ENCODE data around the gene PBOV1.

DNA sequence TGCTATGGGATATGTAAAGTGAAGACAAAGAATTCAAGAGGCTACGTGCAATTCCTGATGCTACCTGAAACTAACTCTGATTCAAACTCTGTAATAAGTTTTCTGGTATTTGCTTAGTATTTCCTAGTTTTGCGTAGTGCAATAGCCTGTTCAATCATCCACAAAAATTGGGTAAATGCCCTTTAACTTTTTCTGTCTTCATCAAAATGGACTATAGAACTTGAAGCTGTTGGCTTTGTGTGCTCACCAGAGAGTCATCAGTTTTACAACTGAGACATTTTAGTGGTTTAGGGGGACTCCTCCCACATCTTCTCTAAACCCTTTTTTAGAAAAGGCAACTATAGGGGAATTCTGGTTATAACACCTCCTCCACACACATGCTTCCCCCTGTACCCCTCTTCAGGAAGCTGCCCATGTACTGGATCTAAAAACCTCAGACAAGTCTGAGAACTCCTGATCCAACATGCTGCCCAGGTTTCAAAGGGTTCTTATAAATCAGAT, 73.1 kb downstream of the TNFAIP3 start:
- PRO-cap, 2 experiments = no peak in any of the 2 experiments

DNA sequence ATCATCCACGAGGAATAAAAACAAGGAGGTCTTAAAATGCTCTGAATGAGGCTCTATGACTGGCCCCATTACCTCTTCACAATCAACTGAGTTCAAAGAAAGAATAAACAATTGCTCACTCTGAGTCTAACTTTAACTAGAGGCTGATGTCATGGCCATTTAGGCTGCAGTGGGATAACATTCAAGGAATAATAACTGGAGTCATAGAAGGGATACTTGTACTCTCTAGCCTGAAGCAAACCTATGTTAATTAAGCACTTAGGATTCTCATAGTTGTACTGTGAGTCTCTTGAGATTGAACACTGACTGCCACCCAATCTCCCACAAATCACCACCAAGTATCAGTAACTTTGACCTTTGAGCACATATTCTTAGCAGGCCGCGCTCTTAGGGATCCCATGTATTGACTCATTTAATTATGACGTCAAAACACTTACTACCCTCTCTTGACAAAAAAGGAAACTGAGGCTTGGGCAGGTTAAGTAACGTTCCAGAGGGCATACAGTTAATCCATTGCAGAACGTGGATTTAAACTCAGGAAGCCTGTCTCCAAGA, 70.1 kb downstream of the PERP start:
- PRO-cap, 2 experiments = no peak in any of the 2 experiments

GRCh38 chr6:138218201-138218834, at the start of gene PBOV1:
PBOV1 (minus strand) TSS chr6:138218491.
- PRO-cap, 2 experiments = no peak in any of the 2 experiments

DNA sequence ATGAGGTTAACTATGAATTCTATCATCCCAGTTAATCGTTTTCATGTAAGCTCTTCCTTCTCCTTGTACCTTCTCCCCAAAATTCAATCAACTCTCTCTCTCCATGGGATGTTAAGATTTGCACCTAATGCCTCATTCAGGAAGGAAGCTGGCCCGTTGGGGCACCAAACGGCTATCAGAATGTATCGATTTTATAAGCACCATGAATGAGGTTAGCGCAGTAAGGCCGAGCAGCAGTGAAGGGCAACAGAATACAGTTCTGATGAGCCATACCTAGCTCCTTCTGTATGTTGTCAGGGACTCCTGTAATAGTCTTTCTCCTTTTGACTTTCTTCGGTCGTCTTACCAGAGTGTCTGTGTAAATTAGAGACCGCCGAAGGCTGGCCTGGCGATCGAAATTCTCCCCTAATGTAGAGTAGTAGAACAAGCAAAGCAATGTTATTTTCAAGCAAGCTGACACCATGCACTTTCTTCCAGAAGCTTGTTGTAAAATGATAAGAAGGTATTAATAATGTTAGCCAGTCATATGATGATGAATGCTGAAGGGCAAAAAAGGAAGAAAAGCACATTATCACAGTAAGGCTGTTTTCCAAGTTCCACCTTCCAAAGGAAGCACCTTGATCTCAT, 37.8 kb downstream of the HEBP2 start:
- PRO-cap, 2 experiments = no peak in any of the 2 experiments

- PRO-cap, 2 experiments = no peak in any of the 2 experiments
Observed at GRCh38 chr6:138455263-138456599, 43.6 kb downstream of the NHSL1 start.

GRCh38 chr6:138691209-138692081, 82.1 kb upstream of the CCDC28A start:
- PRO-cap, 2 experiments = no peak in any of the 2 experiments

- PRO-cap, 2 experiments = no peak in any of the 2 experiments
Observed at GRCh38 chr6:138941188-138941746, 46.8 kb downstream of the REPS1 start.

DNA sequence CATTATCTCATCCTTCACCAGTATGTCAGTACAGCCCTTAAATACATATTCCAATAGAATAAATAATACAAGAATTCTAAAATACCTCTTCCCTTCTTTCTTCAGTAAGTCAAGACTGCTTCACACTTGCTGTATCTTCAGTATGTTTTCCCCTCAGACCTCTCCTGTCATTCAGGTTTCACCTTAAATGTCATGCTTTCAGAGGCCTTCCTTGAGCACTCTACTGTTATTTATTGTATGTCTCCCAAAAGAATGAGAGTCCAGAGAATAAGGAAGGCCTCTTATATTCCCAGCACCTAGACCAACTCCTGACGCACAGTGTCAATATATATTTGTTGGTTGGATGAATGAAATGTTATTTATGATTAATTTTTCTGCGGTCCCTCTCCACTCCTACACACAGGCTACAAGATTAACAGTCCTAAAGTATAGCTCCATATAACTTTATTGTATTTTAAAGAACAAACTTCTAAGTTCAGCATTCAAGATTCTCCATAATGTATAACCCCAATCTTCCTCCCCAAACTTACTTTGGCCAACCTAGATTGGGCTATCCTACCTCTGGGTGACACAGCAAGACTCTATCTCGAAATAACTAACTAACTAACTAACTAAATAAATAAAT, 25.4 kb downstream of the REPS1 start:
- PRO-cap, 2 experiments = no peak in any of the 2 experiments

DNA sequence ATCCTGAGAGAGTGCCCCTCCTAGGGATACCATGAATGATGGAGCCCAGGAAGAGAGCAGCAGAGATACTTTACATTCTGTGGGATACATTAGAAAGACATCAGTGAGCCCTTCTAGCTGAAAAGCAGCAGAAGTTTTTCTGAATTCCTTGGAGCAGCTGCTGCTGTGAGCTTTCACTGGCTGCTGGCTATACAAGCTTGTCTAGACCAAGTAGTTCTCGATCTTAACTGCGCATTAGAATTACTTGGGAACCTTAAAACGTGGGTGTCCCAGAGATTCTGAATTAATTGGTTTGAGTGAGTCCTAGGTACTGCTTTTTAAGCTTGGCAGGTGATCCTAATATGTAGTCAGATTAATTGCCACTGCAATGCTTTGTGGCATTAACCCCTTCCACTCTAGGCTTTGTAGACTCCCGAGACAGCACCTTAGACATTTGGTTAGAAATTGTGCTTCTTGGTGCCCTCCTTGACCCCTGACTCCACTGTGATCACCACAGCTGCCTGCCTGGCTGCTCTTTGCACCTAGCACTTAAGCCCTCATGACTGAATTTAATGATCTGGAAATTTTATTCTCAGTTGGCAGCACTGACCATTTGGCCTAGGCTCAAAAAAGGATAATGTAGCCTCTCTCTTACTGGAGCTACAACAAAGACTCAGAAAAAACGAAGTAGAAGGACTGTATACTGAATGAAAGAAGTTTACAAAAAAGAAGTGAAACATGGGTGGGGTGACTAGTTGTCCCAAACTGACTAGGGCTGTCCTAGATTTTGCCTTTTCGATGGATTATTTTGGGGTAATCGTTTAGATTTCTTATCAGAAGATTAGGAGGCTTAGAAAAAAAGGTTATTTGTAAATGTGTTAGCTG, 11.5 kb upstream of the ABRACL start:
- PRO-cap, 2 experiments = no peak in any of the 2 experiments

DNA sequence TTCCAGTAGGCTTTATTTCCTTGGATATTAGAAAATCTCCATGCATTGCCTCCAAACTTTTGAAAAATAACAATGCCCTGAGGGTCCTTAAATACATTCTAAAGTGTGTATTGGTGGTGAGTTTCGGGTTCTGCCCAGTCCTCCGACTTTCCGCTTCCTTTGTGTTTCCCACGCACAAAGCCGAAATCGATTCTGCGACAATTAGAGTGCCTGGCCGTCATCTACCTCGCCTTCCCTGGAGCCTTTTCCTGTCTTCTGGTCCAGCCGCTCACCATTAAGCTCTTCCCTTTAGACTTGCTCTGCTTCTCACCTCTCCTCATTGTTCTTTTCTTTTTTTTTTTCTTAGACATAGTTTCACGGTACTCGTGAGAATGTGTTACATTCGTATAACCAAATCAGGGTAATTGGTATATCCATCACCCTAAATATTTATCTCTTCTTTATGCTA, 1.3 kb downstream of the ABRACL start:
- PRO-cap, 2 experiments = no peak in any of the 2 experiments

DNA sequence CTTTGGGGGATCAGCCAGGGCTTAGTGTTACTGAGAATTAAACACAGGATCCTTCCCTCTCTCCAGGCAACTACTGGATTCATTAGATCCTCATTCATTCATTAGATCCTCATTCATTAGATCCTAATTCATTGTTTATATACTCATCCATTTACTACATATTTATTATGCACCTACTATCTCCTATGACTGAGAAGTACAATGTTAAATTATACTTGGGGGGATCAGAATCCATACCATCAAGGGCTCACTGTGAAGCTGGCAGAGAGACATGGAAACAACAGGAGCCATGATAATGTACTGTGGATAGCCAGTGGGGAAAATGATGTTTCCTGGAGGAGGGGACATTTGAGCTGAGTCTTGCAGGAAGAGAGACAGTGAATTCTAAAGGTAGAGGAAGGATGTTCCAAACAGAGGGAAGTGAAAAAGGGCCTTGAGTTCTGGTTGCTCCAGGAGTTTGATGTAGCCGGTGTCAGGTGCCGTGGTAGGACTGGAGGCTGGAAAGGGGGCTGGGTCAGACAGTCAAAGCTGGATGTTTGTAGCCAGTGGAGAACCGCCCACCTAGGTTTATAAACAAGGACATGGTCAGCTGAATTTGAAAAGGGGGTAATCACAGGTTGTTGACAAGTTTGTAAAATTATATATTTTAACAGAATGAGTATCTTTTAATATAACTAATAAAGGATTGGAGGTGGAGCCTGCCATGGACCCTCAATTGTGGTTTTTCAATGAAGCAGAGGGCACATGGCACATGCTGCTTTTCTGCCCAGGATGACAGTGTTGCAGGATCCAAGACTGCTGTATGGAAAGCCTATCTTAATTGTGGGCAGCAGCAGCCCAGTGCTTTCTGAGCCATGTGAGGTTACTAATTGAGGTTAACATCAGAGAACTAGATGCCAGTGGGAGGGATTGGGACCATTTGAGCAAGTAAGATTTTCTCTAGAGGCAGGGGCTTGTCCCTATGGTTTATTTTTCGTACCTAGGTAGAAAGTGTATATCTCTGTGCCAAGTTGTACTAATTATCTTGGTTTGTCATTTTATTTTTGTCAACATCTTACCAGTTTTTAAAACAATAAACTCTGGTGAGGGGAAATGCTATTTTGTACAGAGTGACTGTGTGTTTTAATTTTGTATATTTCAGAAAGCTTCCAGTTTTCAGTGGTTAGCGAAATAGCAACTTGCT, 9.6 kb downstream of the HECA start:
- PRO-cap, 2 experiments = no peak in any of the 2 experiments

DNA sequence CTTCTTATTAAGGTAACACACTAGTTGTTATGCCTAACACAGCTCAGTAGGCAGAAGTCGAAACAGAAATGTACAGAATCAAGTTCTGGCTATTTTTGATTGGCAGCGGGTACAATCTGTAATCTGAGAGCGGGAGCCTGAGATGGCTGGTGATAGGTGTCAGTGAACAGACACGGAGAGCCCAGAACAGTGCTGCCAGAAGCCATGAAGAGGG, 11.5 kb downstream of the HECA start:
- PRO-cap, 2 experiments = no peak in any of the 2 experiments

DNA sequence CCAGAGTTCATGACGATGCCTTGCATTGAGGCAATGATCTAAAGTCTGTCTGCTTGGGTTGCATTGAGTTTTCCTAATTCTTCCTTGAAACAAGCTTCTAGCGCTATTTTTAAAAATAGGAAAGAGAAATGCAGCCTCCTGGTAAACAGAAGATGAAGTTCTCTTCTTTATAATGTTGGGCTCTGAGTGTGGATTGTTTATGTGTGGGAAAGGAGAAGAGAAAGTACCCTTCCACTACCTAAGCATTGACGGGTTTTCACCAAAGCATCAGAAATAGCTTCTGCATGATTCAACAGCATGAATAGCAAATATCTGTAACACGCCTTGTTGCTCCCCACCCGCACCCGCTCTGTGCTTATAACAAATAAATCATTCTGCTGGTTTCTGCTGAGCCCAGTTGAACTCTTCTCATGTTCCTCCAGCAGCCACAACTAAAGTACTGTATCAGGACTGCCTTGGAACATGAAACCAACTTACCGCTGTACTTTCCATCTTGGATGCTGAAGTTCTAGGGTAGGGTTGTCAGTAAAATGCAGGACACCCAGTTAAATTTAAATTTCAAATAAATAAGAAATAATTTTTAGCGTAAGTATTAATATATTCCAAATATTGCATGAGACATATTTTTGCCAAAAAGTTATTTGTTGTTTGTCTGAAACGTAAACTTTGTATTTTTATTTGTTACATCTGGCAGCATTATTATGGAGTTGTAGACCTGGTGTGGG, 20.7 kb downstream of the TXLNB start:
- PRO-cap, 2 experiments = no peak in any of the 2 experiments

DNA sequence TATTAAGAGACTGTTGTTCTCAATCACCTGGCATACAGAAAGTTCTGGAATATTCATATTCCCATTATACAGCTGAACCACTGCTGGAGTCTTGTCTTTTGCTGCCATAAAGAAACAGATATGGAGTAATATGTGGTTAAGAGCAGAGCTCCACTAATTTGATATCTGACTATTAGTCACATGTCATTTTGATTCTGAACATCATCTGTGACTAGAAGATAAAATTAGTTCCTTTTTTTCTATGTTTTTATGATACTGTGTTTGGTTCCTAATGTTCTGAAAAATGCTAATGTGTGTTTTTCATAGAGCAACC, 33.2 kb upstream of the TXLNB start:
- PRO-cap, 2 experiments = no peak in any of the 2 experiments

DNA sequence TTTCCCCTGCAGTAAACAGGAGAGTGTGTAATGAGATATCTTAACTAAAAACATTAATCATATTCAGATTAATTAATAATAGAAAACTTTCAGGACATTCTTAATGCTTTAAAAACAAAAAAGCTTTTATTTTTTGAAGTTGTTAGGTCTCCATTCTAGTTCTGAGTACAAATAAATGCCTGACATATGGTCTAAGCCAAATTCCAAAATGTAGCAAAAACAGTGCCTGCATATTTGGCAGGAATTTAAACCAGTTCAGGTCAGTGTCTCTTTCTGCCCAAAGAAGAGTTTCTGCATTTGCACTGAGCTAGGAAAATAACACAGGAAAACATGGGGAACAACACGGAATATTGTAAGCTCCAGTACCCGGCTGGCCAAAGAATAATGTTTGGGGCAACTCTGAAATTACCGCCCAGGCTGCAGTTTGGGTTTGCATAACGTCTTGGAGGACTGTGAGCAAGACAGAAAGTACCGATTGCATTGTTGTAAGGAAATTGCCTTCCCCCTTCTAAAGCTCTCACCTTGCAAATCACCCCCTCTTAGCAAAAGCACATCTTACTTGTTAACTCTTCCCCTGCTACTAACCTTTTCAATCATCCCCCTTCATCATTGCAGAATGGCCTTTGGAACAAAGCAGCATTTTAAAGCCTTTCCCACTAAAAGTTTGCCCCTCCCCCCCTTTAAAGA, 99.7 kb upstream of the CITED2 start:
- PRO-cap, 2 experiments = no peak in any of the 2 experiments

DNA sequence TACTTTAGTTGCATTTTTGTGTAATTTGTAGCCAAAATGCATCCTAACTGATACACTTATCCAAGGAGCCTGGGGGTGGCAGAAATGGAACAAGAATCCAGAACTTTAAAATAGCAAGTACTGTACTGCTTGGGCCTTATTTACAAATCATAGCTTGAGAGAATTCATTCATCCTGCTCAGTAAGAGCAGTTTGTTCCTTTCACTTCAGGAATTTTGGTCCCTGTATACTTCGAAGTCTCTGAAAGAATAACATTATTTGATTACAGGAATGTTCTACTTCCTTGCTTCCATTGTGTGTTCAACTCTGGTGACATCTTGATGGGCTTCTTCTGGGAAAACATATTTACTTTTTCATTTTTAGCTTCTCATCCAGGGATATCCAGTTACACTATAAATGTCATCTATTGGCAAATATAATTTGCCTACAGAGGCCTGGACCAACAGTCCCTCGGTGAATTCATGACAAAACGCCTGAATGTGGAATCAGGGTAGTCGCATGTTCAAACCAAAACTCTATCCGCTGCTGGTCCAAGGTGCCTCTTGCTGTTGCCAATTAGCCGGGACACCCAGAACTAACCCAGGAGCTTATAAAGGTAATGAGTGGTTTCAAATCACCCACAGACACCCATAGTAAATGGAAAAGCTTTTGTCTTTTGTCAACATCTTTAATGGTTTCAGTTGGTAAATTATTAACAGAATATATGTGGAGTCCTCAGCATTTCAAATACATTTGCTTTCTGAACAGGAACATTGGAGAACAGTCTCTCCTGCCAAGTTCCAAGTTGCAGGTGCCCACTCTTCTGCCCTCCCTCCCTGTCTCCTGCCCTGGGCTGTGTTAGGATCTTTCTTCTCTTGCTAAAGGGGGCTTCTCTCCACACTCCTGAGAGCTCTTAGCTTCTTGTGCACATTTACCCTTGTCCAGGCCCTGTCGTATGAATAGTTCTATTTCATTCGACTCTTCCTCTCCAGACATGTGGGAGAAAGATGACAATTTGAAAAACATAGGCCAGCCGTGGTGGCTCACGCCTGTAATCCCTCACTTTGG, 162.5 kb upstream of the CITED2 start:
- PRO-cap, 2 experiments = no peak in any of the 2 experiments

GRCh38 chr6:139597559-139598317, 223.3 kb upstream of the CITED2 start:
- PRO-cap, 2 experiments = no peak in any of the 2 experiments

DNA sequence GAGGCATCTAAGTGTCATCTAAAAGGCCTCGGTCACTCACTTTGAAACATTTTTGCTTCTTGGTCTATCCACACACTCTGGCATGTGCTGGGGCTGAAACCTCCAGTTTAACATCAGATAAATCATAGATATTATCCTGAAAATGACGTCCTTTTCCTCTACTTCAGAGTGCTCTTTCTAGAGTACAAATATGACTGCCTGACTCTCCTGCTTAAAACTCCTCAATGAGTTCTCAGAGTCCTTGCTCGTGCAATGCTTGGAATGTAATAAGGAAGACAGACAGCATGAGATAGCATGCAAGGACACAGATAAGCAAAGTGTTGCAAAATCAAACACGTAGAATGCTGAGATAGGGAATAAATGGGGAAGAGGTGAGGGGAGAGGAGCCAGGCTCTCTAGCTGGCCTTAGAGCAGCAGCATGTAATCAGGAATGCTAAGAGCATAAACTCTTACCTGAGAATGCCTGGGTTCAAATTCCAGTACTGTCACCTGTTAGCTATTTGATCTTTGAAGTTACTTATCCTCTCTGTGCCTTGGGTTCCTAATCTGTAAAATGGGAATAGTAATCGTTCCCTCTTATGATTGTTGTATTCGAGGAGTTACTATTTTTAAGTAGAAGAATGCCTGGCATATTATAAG, 374.2 kb upstream of the CITED2 start:
- PRO-cap, 2 experiments = no peak in any of the 2 experiments

- PRO-cap, 2 experiments = no peak in any of the 2 experiments
Observed at GRCh38 chr6:139762531-139763053, 388.1 kb upstream of the CITED2 start.

- PRO-cap, 2 experiments = no peak in any of the 2 experiments
Observed at GRCh38 chr6:140572275-140572666, 1197.8 kb upstream of the CITED2 start.